Placental epithelial cell (primary cell): ENCODE results near the gene GGCX.

DNA sequence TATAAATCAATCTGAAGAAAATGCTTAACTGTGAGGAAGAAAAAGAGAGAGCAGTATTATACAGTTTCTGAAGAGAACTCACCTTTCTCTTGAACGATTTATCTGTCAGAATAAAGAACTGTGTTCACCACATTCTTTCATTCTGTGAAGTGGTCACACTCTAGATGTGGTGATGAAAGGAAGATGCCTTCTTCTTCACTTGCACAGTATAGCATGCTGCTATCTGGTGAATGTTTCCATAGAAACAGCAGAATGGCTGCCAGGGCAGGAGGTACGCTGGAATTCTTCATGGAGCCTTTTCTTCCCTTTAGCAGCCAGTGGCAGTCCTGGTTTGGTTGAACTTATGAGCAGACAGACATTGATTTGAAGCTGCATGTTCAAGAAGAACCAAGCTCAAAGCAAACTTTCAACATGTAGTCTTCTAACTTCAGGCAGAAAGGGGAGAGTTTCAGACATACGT, 1157.8 kb upstream of the LRRTM1 start:
- CAGE, long polyA plus RNA = no peak

DNA sequence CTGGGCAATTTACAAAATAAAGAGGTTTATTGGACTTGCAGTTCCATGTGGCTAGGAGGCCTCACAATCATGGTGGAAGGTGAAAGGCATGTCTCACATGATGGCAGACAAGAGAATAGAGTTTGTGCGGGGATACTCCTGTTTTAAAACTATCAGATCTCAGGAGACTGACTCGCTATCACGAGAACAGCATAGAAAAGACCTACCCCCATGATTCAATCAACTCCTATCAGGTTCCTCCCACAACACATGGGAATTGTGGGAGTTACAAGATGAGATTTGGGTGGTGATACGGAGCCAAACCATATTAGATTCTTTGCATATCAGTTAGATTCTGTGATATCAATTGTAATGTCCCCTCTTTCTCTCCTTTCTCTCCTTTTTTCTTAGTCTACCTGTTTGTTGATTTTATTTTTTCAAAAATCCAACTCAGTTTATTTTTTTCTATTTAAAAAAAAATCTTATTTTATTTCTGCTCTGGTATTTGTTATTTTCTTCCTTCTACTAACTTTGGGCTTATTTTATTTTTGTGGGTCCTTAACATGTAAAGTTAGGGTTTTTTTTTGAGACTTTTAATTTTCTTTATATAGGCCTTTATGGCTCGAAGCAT, 1178.8 kb upstream of the LRRTM1 start:
- CAGE, long polyA plus RNA = no peak

DNA sequence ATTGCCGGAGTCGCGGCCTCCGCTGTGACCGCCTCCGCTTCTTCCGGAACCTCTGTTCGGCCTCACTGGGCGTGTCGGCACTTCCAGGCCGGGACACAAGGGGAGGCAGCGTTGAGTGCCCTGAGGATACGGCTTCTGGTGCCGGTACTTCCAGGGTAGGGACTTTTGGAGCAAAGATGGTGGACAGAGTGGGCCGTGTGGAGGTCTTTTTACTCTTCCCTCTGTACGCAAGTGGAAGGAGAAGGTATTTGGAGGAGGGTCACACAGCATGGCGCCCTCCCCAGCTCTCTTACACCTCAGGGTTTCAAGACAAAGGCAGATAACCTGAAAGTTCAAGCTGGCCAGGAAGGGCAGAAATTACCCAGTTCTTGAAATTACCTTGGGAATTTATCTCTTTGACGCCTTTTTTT, 56.9 kb downstream of the TRABD2A start:
- CAGE, long polyA plus RNA = no peak

- CAGE, long polyA plus RNA = no peak
Measured at GRCh38 chr2:84881691-84882110, 817 bp upstream of the TRABD2A start.

DNA sequence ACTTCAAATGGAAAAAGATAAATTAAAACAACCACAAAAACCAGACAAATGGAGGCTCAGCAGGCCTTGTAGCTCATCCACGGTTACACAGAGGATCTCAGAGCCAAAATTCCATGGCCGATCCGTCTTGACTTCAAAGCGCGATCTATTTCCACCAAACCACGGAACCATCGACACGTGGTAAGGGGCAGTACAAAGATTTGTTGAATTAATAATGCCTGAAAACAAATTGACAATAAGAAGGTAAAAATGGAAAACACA, 1.0 kb upstream of the KCMF1 start:
- CAGE, long polyA plus RNA = no peak

DNA sequence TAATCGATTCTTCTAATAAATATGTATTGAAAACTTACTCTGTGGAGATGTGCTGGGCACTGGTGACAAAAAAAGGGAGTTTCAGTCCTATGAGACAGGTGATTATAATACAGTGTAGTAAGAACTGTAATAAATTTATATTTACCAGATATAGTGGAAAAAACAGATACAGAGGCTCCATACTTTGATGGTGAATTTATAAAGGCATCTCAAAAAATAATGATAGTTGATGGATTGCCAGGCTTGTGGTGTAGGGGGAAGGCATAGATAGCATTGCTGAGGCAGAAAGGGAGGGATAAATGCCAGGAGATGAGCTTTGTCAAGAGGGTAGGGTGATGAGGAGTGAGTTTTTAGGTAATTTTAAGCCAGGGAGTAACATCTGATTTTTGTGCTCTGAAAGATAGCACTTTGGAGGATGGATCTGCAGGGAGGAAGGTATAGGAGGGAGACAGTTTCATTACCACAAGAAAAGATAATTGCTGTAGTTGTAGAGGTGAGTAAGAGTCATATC, 18.2 kb downstream of the KCMF1 start:
- CAGE, long polyA plus RNA = no peak

- CAGE, long polyA plus RNA = no peak
Measured at GRCh38 chr2:84989623-84990272, 18.8 kb downstream of the KCMF1 start.

DNA sequence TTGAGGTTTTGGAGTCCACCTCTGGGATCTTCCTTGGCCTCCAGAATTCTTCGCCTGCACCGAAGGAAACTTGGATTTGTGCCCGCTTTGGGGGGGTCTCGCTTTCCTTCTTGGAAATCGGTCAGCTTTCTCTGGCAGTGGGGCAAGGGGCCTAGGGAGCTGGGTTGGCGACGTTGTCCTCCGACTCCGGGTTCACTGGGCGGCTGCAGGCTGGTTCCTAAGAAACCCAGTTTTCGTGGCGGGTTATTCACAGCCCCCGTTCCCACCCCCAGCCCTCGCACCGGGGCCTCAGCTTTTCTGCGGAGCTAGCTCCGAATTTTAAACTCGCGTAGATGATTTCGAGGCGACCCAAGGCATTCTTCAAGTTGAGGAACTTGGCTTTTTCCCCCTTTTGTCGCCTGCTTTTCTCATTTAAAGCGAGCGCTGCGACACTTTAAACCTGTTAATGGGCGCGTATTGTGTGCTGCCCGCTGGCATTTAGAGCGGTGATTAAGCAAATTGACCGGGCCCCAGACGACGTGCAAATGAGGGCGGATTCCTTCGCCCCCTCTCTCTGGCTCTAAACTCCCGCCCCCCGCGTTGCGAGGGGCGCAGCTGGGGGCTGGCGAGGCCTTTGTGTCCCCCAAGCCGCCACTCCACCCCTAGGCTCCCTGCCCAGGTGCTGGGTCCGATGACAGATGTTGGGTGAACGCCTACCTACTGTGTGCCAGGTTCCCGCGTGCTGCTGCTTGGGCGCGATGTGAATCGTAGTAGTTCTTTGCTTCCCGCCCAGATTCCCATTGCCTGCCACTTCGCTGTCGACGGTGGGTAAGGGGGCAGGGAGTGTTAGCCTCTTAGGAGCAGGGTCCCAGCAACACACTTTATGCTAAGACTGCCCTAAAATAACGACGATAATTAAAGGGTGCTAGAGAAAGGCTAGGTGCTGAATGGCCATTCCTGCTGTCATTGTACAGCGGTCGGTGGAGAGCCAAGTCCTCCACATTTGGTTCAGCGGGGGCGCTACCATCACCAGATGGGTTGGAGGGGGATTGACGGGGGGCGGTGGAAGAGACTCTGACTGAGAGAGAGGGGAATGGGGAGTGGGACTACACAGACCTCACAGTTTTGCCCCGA, 1.8 kb downstream of the TCF7L1 start:
- CAGE, long polyA plus RNA = no peak

GRCh38 chr2:85244078-85244986, 83.5 kb downstream of the TGOLN2 start:
- CAGE, long polyA plus RNA = no peak

- CAGE, long polyA plus RNA = no peak
Measured at GRCh38 chr2:85305024-85305685, 22.6 kb downstream of the TGOLN2 start.

DNA sequence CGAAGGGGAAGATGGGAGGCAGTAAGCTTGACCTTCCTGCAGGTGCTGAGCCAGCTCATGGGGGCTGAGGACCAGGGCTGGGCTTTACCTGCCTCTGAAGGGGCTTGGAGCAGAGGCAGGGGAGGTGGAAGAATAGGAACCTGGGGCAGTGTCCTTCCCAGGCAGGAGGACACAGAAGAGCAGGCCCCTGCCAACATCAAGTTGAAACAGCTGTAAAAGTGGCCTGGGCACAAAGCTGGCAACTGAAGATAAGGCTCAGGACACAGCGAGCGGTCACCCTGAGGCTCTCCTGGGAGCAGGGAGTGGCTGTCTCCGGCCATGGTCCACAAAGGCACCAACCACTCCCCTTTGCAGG, 13.1 kb downstream of the TGOLN2 start:
- CAGE, long polyA plus RNA = no peak

GRCh38 chr2:85421209-85421817, 2.8 kb downstream of the SH2D6 start:
- CAGE, long polyA plus RNA = no peak

DNA sequence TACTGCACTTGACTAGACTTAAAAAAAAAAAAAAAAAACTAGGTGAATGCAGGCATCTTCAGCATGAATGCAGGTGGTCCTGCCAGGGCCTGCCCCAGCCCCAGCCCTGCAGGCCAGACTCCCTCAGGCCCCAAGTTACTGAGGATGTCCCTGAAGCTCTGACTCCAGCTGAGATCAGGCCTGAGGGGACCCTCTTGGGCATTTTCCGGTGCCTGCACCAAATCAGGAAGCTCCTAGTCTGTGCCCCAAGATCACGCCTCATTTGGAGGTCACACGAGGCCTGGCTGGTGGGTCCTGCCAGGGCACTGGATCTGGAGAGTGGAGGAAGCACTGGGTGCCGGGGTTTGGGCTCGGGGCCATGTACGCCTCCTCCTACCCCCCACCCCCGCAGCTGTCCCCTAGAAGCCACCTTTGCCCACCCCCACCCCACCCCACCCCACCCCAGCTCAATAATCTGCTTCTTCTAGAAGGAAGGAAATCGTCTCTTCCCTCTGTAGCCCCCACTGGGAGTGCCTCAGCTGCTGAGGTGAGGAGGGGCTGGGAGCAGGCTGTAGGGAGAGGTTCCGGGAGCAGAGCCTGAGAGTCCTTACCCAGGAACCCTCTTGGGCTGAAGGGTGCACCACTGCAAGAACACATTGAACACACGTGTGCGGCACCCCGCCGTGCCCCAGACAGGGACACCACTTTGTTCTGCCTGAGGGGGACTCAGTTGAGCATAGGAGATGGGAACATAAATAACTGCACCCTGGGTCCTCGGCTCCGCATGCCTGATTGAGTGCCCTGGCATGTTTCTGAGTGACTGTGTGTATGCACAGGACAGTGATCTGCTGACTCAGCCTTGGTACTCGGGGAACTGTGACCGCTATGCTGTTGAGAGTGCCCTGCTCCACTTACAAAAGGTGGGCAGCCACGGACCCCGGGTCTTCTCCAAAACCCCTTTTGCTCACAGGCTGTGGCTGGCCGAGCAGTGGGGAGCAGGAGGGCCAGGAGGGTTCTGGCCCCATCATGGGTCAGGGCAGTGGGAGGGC, 16.4 kb downstream of the SH2D6 start:
- CAGE, long polyA plus RNA = no peak

- CAGE, long polyA plus RNA = no peak
Measured at GRCh38 chr2:85438514-85438740, 19.9 kb downstream of the SH2D6 start.

DNA sequence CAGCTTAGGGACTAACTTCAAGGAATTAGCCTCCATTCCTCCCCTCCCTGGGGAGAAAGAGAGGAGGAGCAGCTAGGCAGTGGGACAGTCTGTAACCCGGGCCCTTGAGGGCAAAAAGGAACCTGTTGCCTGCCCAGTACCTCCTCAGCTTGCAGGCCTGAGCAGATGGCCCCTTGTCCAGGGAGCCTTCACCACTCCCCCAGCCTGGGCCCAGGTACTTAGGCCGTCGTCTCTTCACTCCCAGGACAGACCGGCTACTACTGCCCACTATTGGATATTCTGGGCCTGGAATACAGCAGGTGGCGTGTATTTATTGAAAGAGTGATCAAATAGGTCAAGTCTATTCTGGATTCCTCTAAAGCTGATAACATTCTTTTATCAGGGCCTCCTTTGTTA, 20.2 kb downstream of the SH2D6 start:
- CAGE, long polyA plus RNA = no peak

GRCh38 chr2:85524201-85525220, 14.5 kb upstream of the MAT2A start:
- CAGE, long polyA plus RNA = no peak

DNA sequence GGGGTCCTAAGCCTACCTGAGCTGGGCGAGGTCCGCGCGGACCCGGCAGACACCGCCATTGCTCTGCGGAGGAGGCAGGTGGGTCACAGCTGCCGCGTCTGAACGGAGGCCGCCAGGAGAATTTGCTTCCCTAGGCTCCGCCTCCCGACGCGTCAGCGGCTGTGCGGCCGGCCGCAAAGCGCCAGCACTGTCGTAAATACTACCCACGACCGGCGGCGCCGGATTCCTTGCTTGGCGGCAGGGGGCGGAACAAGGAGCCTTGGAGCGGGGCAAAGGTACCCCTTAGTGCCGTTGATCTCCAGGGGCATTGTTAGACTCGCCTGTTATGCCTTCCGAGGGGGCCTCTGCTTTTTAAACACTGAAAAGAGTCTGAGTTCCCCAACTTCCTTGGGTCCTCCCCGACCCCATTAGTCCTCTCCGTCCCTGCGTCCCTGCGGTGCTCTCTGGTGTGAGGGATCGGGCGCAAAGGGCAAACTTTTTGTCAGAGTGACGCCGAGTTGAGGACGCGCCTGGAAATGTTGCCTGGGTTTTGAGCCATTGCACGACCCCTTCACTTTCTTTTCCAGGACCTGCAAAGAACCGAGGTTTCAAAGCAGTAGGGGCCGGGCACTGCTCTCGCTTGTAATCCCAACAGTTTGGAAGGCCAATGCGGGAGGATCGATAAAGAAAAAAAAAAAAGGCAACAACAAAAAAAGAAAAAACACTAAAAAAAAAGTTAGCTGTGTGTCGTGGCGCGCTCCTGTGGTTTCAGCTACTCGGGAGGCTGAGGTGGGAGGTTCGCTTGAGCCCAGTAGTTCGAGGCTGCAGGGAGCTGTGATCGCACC, at the start of gene GGCX:
TSS of gene GGCX (minus strand) at position 124 of the 824 bp plus-strand sequence.
- CAGE, long polyA plus RNA = no peak

DNA sequence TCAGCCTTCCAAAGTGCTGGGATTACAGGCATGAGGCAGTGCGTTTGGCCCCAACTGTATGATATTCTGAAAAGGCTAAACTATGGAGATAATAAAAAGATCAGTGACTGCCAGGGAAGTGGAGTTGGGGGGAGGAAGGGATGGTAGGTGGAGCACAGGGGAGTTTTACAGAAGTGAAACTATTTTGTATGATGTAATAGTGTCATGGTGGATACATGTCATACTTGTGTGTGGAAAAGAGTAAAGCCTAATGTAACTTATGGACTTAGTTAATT, 2.8 kb upstream of the GGCX start:
- CAGE, long polyA plus RNA = no peak

DNA sequence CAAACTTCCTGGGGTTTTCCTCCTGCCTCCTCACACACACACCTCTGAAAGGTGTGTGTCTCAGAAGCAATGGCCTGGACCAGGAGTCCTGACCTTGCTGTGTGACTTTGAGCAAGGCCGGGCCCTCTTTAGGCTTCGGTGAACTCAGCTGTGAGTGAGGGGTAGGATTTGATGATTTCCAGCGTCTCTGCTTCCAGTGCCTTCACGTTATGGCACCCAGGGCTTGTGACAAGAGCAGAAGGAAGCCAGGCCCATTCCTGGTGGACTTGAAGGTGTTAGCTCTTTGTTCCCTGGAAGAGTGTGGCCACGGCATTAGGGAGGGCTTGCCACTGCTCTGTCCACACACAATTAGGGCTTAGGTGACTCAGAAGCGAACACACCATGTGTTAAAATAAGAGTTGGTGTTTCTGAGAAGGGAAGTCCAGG, 16.3 kb downstream of the GNLY start:
- CAGE, long polyA plus RNA = no peak

GRCh38 chr2:85712165-85712689, 18.1 kb downstream of the GNLY start:
- CAGE, long polyA plus RNA = no peak